T-cell (primary cell): ENCODE data around the genes EBF1 and RNF145.

- PRO-cap, 7 experiments, result no peak in any of the 7 experiments
Observed at GRCh38 chr5:159094624-159095877, 4.7 kb downstream of the EBF1 start.

DNA sequence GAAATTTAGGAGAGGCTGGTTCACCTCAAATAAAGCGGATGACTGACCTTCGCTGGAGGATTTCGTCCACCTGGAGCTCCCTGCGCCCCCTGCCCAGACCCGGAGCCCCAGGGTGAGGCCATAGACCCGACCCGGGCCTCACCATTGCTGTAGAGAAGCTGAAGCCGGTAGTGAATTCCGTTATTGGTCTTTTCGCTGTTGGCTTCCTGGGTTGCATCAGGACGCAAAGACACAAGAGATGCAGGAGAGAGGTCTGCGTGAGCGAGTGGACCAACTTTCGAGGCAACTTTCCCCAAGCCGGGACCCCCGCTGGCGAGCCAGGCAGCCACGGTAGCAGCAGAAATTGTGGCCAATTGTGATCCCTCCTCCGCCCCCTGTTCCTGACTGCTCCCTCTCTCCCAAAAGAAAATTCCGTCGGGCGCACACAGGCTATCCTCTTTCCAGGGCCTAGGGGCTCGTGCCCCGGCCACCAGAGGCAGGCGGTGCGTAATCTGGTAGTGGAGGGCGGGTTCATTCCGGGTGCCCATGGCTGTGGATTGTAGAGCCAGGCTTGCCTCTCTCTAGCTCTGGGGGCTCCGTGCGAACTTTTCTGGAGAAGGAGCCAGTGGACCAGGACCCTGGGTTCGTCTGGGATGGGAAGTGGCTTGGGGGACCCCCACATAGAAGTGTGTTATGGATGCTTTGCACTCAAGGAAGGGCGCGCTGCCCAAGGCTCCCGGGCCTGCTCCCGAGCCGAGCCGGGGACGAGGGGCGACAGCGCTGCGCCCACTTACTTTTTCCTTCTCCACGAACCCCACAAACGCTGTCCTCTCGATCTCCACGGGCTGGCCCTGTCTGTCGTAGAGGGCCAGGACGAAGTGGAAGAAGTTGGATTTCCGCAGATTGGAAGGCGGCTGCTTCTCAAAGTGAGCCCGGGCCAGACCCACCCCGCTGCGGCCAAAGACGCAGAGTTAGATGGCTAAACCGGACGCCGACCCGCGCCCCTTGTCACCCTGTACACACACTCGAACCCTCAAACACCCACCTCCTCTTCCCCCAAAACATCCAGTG lies 3.2 kb downstream of the EBF1 start:
- PRO-cap, 7 experiments, result no peak in any of the 7 experiments

GRCh38 chr5:159098798-159099944 lies at the start of gene EBF1:
Gene EBF1 (minus strand): TSS chr5:159099916.
- PRO-cap, 7 experiments, result no peak in any of the 7 experiments

- PRO-cap, 7 experiments, result no peak in any of the 7 experiments
Observed at GRCh38 chr5:159178922-159179678, 30.3 kb downstream of the RNF145 start.

GRCh38 chr5:159186254-159186857 lies 23.0 kb downstream of the RNF145 start:
- PRO-cap, 7 experiments, result no peak in any of the 7 experiments

- PRO-cap, 7 experiments, result peak in 7 of 7 experiments; most common plus-strand start chr5:159209754 (in 6); most common minus-strand start chr5:159209551 (in 7)
Observed at GRCh38 chr5:159209488-159210142, at the start of gene RNF145. Gene RNF145 (minus strand): TSS chr5:159209553.

GRCh38 chr5:159510051-159510682 lies 179.9 kb upstream of the IL12B start:
- PRO-cap, 7 experiments, result no peak in any of the 7 experiments

- PRO-cap, 7 experiments, result no peak in any of the 7 experiments
Observed at GRCh38 chr5:159878997-159879608, 37.2 kb upstream of the ADRA1B start.

- PRO-cap, 7 experiments, result no peak in any of the 7 experiments
Observed at GRCh38 chr5:160064919-160065827, 54.1 kb downstream of the PWWP2A start.

DNA sequence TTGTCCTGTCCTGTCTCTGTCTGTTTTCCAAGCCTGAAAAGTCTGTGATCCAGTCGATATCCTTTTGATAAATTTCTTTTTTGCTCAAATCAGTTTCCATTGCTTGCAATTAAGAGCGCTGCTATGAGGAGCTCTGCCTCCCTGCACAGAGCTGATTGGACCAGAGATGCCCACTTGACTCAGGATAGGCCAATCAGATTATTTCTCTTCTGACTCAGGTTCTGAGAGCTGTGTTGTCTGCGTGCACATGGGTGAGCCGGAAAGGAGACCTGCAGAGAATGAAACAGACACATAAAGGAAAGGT lies 15.8 kb upstream of the FABP6 start:
- PRO-cap, 7 experiments, result no peak in any of the 7 experiments

DNA sequence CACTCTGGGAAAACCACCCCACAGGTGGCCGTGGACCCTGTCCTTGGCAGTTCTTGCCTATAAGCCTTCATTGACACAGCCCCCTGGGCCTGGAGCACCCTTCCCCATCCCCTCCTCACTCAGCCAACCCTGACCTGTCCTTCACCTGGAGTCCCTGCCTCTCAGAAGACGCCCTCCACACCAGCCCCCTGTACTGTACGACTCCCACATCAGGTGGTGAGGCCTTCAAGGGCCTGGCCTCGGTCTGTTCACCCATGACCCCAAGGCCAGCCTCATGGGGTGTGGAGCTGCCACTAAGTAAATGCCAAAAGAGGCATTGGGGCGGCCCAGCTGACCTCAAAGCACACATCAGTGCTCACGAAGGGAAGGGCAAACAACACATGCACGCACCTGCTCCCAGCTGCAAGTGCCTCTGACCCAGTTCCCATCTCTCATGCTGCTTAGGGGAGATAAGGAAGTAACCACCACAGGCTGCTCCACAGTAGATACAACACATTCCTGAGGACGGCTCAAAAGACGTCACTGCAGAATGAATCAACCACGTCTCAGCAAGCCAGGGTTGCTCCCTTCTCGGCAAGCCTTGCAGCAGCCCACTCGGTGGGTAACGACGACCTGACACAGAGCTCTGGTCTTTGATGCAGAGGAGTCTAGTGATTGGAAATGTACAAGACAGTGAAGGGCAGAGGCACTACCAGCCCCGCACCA lies 31.5 kb downstream of the FABP6 start:
- PRO-cap, 7 experiments, result no peak in any of the 7 experiments

DNA sequence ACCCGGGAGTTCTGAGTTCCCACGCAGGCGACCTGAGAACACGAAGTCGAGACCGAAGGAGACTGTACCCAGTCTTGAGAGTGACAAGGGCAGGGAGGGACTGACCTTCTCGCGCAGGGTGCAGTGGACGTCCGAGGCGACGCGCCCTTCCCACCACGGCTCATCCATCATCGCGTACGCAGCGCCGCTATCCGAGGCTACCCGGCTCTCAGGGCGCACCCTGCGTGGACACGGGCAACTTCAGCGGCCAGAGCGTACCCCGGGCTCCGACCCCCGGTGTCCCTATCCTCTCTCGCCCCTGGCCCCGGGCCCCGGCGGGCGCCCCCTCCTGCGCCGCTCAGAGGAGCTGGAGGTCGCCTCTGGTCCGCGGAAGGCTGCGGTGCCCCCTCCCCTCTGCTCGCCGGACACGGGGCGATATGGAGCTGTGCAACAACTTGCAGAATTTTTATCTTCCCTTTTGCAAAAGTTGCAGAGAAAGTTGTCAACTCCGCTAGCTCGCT lies 561 bp downstream of the CCNJL start:
- PRO-cap, 7 experiments, result no peak in any of the 7 experiments

DNA sequence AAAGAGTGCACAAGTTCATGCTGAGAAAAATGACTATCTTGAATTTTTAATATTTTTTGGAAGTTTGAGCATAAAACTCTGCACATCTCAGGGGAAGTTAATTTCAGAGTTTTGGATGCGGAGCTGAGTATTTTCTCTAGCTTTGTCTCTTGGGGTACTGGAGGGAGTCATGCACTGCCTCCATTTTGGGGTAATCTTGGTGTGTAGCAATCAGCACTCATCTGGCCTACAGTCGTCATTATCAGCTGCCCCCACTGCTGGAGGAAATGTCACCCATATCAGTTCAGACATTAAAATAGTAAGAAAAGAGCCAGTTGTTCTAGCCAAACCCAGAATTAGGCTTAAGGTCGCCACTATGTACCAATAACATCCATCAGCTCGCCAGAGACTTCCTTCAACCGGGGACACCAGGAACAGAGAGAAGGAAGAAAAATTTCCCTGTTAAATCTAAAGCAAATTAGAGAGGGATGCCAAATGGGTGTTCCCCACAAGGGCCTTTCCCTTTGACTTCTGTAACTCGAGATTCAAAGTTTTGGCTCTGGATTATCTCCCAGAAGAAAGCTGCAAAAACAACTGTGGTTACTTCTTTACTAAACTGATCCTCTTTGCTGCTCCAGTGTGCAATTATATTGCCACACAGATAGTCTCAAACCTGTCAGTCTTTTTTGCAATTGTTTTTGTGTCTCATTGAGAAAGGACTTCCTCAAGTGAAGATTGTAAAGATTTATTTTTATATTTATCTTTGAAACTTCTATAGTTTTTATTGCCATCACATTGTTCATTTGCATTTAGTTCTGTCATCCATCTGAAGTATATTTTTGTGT lies 49.2 kb downstream of the PTTG1 start:
- PRO-cap, 7 experiments, result no peak in any of the 7 experiments

DNA sequence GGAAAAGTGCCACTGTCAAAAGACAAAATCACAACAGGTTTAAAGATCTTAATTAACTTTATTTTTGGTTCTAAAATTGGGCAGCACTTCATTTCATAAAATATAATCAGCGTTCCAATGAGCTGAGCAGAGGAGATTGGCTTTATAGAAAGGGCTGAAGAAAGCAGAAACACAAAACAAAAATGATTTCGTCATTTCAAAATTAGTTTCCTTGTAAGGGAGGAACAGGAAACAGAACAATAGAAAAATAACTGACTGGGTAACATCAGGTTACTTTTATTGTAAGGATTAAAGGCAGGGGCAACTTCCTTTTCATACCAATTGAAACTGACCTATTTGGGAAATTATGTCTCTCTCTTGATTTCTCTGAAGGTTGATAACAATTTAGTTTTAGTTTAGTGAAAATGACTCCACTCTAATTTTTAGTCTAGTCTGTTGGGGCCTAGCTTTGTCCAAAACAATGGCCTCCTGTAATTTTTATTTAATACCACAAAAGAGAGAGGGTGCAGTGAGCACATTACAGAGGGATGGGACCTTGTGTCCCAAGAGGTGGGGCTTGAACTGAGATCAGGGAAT lies 157.1 kb downstream of the ATP10B start:
- PRO-cap, 7 experiments, result no peak in any of the 7 experiments

GRCh38 chr5:160893146-160893538 lies 41.1 kb upstream of the ATP10B start:
- PRO-cap, 7 experiments, result no peak in any of the 7 experiments

DNA sequence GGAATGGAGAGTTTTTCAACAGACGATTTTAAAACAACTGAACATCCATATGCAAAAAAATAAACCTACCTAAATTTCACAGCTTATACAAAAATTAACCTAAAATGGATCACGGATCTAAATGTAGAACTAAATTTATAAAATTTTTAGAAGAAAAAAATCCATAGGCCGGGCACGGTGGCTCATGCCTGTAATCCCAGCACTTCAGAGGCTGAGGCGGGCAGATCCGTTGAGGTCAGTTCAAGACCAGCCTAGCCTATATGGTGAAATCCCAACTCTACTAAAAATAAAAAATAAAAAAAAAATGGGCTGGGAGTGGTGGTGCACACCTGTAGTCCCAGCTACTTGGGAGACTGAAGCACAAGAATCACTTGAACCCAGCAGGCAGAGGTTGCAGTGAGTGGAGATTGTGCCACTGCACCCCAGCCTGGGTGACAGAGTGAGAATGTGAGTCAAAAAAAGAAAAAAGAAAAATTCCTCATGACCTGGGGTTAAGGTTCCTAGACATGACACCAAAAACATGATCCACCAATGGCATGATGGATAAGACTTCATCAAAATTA lies 10.0 kb downstream of the NUDCD2 start:
- PRO-cap, 7 experiments, result no peak in any of the 7 experiments

GRCh38 chr5:163517873-163518993 lies 12.8 kb downstream of the MAT2B start:
- PRO-cap, 7 experiments, result no peak in any of the 7 experiments

GRCh38 chr5:163741752-163742125 lies 236.3 kb downstream of the MAT2B start:
- PRO-cap, 7 experiments, result no peak in any of the 7 experiments

DNA sequence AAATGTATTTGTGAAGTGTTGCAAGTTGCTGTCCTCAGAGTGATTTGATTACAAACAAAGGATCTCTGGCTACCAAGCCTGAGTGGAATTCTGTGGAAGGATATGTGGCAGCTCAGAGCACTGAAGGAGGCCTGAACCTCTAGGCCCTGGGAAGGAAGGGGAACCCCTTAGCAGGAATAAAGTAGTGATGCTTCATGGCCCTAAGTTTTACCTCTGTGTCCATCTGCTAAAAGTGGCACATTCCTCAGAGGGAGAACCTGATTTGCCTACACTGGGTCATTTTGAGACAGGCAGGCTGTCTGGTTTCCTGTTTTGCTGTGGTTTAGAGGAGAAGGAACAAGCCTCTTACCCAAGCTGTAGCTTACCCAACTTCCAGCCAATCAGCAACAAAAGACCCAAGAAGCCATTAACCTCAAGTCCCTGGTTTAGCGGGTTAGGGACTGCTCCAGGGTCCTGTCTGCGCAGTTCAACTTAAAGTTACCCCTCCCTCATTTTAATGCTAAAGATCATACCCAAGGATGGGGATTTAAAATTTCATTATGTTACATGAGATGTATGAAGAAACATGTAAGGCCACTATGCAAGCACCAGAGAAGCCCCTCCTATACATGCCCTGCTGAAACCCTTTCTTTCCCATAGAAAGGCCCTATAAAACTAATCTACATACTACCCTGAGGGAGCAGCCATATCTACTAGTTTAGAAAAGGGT lies 411.0 kb downstream of the MAT2B start:
- PRO-cap, 7 experiments, result no peak in any of the 7 experiments

DNA sequence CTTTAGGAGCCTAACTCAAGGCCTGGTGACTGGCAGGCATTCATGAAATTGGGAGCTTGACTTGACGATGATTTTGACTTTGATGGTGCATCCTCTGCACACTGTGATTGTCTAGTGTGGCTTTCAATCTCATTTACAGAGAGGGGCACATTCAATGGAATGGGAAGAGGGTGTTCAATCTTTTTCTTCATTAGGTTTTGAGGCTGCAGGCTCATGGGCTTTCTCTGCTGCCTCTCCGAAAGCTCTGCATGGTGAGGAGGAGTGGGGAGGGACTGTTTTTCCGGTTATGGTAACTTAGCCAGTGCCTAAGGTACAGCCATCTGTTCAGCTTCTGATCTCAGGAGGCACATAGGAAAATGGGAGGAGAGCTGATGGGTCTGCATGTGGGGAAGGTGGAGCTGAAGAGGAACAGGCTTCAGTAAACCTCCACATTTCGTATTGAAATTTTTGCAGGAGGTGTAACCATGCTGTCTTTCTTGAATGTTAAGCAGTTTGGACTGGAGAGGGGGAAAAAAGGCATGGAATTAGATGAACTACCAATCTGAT lies 292.2 kb downstream of the TENM2 start:
- PRO-cap, 7 experiments, result no peak in any of the 7 experiments